Pulmonary lymph node (tissue), 1 donor: ENCODE measurements around the genes ADRA2B and CNNM3.

DNA sequence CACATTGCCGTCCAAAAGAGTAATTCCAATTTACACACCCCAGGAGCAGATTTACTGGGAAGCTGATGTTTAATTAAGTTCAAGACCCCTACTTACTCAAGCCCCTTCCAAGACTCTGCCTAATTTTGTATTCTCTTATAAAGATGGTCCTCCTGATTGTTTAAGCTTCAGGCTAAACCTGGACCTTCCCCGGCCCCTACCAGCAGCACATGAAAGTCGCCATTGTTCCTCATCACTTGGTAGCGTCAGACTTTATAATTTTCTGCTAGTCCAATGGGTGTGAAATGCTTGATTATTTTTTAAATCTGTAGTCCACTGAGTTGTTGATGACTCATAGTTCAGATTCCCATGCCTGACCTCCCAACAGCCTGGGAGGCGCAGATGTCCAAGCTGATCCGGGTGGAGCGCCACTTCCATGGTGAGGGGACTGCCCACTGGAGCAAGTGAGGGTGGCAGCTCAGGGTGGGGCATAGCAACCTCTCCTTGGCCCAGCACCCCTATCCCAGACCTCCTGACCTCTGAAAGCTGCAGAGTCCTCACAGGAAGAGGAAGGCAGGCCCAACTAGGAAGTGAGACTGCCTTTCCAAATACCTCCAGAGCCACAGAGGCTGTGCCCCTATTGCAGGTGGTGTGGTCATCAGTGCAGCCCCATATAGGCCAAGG lies 4.3 kb downstream of the MAL start:
- PRO-cap, result no peak

DNA sequence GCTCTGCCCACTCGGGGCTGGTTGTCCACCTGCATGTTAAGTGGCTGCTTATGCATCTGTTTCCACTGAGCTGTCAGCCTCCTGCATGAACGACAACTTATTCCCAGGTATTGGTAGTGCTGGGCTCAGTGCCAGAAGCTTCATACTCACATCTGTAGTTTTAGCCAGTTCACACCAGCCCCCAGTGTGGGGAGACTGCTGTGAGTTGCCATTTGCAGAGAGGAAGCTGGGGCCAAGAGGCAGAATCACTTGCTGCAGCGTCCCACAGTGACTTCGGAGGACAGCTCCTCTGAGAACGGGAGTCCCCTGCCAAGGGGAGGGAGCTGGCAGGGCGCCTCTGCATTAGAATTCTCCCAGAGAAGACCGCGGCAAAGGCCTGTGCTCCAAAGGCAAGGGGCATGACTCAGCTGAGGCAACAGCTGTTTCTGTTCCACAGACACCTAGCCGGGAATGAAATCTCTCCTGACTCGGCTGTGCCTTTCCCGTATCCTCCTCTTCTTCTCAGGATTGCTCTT lies 17.8 kb downstream of the MAL start:
- PRO-cap, result no peak

GRCh38 chr2:95047857-95048132 lies 22.3 kb downstream of the MAL start:
- PRO-cap, result no peak

- PRO-cap, result bidirectional peak, plus-strand start at chr2:95076818, minus-strand start at chr2:95076749
Observed at GRCh38 chr2:95076682-95077255, 44.8 kb downstream of the MRPS5 start.

DNA sequence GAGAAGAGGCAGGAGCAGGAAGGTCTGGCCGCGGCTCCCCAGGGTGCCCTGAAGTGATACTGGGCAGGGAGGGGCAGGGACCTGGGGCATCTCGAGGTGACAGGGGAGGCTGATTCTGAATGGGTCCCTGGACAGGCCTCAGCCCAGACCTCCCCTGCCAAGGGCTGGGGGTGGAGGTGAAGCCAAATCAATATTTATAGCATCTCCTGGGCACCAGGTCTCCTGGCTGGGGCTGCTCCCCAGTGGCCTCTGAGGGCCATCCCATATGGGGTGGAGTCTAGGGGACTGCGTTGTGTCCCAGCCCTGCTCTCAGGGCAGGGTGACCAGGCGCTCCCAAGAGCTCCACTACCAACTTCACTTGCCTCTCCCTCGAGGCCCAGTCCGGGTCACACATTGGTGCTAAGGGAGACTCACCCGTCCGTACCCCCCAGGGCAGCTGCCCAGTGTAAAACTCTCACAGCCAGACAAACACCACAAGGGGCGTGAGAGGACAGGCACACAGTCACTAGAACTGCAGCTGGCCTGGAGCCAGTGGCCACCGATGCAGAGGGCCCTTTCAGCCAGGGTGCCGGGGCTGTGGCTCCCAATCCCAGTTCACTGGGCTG lies 33.1 kb downstream of the KCNIP3 start:
- PRO-cap, result no peak

DNA sequence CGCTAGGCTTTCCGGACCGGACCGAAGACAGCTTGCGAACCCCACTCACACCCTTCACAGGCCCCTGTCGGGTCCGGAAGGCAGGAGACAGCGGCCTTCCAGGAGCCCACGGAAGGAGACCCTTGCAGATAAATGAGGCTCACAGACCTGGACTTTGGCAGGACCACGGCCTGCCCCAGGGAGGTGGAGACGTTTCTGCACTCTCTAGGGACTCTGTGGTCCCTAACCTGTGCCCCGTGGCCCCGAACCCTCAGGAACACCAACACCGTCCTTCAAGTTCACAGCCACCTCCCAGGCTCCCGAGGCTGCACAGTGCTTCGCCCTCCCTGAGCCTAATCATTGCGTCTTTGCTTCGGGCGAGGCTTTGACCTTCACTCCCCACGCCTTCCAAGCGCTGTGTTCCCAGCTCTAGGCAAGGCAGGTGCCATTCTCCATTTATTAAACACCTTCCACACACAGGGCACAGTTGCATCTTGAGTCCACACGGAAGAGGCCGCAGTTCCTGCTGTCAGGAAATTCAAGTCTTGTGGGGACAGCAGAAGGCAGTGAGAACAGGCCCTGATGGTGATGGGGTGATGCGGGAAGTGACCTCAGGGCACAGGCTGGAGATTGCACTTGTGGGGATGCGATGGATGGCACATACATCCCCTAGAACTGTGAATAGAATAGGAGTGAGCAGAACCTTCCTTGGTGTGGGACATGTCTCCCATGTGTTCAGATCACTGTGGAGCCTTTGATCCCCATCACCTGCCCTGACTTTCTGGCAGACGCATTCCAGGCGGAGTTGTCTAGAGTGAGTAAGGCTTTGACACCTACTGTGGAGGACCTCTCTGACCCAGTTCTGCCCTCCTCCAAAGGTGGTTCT lies 12.7 kb upstream of the FAHD2A start:
- PRO-cap, result no peak

- PRO-cap, result no peak
Observed at GRCh38 chr2:95391780-95392214, 10.7 kb upstream of the FAHD2A start.

- PRO-cap, result no peak
Observed at GRCh38 chr2:95882228-95882722, 109.3 kb downstream of the ANKRD36C start.

GRCh38 chr2:96011077-96011296 lies 19.4 kb upstream of the ANKRD36C start:
- PRO-cap, result no peak

GRCh38 chr2:96116202-96117377 lies at the start of gene ADRA2B:
Gene ADRA2B, minus strand, starts transcription at chr2:96116571.
- PRO-cap, result bidirectional peak, plus-strand start at chr2:96116646, minus-strand start at chr2:96116571; unidirectional peak, minus-strand start at chr2:96117116; unidirectional peak, minus-strand start at chr2:96117140

DNA sequence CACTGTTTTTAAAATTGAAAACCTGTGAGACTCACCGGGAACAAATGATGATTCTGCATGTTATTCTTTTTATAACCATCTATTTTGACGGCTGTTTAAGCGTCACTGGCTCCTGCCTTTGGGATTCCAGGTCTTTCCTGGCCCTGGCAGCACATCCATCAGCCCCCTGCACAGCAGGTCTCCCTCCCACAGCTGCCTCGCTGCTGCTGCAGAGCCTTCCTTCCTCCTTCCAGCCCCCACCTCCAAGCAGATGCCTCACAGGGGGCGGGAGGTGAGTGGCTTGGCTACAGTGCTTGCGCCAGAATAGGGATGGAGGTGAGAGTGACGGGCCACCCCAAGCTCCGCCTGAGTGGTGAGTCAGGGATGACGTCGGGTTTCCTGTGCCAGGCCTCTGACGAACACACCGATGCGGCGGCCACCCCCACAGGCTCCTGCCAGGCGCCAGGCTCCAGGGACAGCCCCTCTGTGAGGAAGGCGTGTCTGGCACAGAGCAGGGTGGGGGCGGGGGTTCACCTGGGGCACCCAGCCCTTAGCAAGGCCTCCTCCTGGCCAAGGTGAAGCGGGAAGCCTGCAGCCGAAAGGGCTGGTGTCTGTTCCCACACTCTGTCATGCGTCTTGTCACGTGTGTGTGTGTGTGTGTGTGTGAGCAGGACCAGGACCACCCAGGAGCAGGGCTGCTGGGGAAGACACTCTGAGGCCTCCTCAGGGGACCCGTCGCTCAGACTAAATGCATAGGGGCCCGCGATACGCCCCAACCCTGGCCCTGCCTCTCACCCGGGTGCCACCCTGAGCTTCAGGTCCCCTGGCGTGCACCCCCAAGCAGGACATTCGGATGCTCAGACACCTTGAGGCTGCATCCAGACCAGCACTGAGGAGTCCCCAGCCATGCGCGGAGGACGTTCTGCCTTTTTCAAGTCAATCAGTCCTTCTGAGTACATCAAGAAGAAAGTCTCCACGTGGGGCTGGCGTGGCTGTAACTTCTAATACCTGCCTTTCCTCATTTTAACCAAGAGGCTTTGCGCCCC lies 3.4 kb upstream of the DUSP2 start:
- PRO-cap, result bidirectional peak, plus-strand start at position 386 of the sequence, minus-strand start at position 347 of the sequence

DNA sequence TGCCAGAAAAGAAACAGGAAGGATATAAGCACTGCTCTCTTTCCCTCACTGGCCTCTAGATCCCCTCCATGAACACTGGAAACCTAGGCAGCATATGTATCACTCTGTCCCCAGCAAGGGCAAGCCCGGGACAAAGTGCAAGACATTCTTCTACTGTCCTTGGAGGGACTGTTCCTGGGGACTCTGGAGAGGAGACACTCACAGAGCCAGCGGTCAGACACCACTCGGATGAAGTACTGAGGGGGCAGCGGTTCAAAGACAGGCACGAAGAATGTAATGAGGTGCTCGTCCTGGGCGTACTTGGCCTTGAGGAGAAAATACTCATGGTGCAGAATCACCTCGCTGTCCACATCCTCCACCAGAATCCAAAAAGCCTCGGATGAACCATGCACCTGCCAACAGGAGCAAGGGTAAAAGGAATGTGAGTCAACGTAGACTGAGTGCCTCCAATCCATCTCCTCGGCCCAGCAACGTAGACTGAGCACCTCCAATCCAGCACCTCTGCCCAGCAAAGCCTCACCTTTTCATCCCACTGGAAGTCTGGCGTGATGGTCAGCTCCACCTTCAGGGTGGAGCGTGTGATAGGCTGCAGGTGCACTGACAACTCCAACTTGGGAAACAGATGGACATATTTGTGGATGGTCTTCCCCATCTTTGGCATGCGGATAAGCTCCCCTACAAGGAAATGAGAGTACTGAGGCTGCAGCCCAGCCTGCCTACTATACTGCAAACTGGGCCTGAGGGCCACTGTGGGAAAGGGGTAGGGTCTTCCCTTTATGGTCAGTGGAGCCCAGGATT lies 18.7 kb downstream of the SNRNP200 start:
- PRO-cap, result no peak

GRCh38 chr2:96359826-96360399 lies 24.3 kb downstream of the NCAPH start:
- PRO-cap, result bidirectional peak, plus-strand start at chr2:96360107, minus-strand start at chr2:96360018

- PRO-cap, result no peak
Observed at GRCh38 chr2:96550557-96551233, 14.1 kb downstream of the ARID5A start.

GRCh38 chr2:96552836-96553418 lies 16.4 kb downstream of the ARID5A start:
- PRO-cap, result no peak

DNA sequence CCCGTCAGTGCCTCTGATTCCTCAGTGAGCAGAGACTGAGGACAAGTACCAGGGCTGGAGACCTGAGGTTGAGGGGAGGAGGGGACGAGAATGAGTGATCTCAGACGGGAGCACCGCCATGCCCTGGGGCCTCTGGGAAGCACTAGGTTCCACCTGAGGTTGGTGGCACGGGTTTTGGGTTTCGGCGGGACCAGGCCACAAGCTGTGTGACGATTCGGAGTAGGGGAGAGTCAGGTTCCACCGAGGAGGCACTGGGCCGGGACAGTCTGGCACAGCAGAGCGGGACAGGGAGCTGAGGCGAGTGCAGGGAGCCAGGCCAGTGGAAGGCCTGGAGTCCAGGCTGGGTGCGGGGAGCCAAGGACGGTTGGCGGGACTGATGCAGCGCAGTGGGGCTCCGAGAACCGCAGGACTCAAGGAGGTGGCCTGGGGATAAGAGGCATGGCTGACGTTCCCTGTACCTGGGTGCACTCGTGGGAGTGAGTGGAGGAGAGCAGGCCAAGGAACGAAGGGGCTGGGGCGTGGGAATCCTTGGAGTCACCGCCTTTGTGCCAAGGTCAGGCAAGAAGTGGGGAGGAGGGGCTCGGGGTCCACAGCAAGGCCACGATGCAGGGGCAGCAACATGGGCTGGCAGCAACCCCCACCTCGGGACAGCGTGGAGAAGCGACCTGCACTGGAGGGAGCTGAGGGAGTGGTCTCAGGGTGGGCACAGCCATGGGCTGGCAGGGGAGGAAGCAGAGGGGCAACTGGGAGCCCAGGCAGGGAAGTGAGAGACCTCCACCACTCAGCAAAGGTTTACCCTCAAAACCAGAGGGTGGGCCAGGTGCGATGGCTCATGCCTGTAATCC lies 18.4 kb downstream of the ARID5A start:
- PRO-cap, result no peak

- PRO-cap, result no peak
Observed at GRCh38 chr2:96608477-96609244, 29.5 kb downstream of the KANSL3 start.

- PRO-cap, result no peak
Observed at GRCh38 chr2:96679864-96680463, 37.4 kb downstream of the FER1L5 start.

GRCh38 chr2:96816197-96816993 lies at the start of gene CNNM3:
Gene CNNM3, plus strand, starts transcription at chr2:96816268.
- PRO-cap, result bidirectional peak, plus-strand start at chr2:96816270, minus-strand start at chr2:96816042; bidirectional peak, plus-strand start at chr2:96816615, minus-strand start at chr2:96816468

GRCh38 chr2:96819194-96819693 lies 3.2 kb downstream of the CNNM3 start:
- PRO-cap, result no peak